ENCODE measurements around a stretch of chr7.

- RAMPAGE, long total RNA = no peak
- RRBS = no CpG with 5 or more reads among the region's 7 CpGs
Observed at GRCh38 chr7:75544459-75545355, 52.6 kb downstream of the SPDYE5 start.

DNA sequence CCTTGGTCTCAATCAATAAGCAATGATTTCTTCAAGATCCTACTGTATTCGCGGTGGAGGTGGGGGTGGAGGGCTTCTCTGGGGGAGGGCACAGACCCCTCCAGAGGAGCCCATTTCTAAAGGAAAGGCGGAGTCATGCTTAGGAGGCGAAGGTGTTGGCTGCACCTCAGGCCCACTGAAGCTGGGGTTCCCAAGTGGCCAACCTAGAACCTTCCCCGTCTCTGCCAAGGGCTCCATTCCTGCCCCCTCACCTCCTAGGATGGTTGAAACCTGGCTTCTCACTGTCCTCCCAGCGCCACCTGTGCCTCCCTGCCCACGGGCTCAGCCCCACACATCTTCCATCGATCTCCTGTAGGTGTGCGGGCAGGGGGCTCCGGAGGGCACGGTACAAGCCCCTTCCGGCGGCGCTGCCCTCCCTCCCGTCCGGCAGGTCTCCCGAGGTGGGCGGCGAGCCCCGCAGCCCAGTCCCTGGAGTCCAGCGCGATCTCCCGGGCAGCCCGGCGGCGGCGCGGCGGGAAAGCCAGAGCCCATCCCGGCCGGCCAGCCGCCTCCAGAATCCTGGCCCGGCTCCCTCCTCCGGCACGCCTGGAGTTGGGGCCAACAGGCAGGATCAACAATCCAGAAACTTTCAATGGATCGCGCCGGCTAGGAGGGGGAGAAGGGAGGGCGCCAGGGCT is 100.3 kb downstream of the HIP1 start:
- RAMPAGE, long total RNA = no peak
- RRBS = 1% methylated on average over 20 of the region's 39 CpGs

DNA sequence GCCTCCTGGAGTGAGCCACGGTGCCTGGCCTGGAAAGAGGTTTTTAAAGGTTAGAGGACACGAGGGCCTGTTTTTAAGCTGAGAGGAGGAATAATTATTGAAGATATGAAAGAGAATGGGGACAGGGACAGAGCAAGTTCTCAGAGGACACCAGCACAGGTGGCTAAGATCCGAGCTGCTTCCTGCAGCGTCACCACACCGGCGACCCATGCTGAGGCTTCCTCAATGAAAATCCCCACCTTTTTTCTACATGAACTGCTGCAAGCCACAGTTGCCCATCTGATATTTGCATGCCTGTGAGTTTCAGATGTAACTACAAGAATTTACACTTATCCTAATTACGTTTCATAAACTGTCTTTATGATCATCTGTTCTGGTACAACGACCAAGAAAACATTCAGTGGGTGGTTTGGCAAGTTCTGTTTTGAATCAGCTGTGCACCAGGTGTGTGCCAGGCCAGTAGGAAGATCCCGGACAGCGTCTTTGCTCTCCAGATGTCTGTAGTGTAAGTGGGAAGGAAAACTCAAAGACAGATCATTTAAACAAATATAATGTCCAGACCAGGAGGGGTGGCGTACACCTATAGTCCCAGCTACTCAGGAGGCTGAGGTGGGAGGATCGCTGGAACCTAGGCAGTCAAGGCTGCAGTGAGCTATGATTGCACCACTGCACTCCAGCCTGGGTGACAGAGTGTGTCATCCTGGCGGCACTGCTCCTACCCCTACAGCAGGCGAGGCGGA is 75.8 kb downstream of the HIP1 start:
- RAMPAGE, long total RNA = no peak
- RRBS = no CpG with 5 or more reads among the region's 15 CpGs

DNA sequence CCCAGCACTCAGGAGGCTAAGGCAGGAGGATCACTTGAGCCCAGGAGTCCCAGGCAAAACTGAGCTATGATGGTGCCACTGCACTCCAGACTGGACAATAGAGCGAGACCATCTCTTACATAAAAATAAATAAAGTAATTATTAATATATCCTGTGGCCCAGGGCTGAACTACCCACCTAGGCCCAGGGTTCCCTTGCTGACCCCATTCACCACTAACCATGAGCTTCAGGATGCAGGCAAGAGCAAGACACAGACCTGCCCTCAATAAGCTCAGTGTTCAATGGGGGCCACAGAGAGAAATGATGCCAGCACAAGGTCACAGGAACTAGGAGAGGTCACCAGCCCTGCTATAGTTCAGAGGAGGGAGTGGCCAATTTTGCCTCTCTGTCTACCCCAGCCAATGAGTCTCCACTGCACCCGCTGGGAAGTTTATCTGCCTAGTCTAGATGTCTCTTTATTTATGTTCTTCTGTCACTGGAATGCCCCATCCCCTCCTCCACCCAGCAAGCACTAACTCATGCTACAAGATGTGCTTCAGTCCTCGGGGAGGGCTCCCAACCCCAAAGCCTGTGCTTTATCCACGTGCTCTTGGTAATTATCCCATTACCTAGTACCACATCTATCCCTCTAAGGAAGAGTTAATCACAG is 4.3 kb downstream of the HIP1 start:
- RAMPAGE, long total RNA = no peak
- RRBS = no CpG with 5 or more reads among the region's 4 CpGs

DNA sequence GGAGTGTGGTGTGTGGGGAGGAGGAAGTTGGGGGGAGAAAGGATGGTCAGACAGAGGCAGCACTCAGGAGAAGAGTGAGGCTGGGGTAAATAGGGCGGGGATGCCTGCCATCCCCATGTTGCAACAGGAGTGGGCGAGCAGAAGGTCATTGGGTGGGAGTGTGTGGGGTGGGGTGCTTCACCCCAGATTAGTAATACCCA is 3.6 kb upstream of the CCL24 start:
- RAMPAGE, long total RNA = no peak
- RRBS = no CpG with 5 or more reads among the region's 2 CpGs

DNA sequence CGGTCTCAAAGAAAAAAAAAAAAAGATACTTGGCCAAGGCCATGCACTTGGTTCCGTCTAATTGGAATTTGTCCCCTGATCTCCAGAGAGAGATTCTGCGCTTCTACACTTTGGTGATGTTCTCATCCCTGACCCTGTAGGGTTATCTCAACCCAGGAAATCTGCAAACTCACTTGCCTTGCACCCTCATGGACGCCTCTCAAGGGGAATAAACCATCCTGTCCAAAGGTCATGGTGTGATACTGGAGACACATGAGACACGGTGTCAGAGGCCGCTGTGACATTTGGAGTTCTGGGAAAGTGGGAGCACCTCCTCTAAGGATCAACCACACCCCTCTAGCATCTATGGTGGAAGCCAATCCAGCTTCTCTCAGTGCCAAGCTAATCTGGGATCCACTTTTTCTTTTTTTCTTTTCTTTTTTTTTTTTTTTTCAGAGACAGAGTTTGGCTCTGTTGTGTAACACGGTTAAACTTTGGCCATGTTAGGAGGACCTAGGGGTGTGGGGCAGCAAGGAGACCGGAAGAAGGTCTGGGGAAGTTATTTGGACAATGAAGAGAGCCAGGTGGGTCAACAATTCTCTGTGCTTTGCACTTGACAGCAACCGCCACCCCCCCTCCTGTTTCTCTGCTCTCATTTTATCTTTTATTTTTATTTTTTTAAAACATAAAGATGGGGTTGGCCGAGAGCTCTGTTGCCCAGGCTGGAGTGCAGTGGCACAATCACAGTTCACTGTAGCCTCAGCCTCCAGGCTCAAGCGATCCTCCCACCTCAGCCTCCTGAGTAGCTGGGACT is 7.7 kb upstream of the POR start:
- RAMPAGE, long total RNA = no peak
- RRBS = no CpG with 5 or more reads among the region's 11 CpGs

DNA sequence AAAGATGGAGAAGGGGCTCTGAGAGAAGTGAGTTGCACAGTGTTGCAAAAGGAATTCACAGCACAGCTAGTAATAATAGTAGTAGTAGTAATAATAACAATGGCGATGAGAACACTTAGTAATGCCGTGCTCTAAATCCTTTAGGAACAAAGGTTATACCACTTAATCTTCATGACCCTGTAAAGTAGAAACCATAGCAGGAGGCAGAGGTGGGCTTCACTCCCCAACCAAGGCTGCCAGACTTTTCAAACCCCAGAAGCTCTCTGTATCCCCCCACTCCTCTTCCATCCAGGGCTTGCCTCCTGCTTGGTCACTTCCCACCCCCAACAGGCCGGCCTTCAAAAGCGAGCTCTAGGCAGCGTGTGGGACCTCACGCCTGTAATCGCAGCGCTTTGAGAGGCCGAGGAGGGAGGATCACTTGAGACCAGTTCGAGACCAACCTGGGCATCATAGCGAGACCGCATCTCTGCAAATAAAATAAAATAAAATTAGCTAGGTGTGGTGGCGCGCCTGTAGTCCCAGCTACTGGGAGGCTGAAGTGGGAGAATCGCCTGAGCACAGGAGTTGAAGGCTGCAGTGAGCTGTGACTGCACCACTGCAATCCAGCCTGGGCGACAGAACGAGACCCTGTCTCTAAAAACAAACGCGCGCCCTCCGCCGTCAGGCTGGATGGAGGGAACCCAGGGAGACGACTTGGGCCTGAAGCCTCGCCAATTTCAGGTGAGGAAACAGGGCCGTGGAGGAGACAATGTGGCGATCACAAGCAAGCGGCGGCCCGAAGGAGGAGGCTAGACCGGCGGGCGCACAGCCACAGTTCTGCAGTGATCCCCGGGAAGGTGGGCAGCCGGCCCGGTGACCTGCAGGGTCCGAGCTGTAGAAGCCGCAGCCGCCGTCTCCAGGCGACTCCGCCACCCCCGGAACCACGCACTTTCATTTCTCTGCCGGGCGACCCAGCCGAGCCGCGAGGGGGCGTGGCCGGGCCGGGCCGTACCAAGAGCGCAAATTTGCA is 647 bp upstream of the POR start:
- RAMPAGE, long total RNA = no peak
- RRBS = under 1% methylated on average over 11 of the region's 53 CpGs

DNA sequence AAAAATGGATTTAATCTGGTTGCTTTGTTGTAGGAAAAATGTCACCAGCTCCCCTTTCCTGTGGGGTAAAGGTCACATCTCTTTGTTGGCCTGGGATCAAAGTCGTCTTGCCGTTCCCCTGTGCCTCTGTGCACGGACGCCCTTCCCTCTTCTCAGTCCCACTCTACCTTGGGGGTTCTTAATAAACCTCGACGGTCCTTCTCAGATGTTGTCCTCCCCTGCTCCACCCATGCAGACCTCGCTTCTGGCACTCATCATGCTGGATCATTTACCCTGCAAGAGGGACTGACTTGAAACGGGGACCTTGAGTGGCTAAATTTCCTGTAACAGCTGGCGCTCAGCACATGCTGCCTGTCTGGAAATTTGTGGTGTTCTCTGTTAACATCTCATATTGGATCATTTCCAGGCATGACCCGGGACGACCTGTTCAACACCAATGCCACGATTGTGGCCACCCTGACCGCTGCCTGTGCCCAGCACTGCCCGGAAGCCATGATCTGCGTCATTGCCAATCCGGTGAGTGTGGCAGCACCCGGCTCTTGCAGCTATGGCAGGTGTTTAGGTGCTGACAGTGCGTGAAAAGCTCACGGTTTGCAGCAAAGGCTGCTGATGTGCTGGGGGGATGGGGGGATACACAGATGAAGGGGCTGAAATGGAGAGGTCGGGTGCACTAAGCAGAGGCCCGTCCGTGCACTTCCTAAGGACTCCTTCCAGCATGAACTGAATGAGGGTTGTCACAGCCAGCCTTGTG is 9.8 kb downstream of the MDH2 start:
- RAMPAGE, long total RNA = no peak
- RRBS = 40% methylated on average over 5 of the region's 22 CpGs

DNA sequence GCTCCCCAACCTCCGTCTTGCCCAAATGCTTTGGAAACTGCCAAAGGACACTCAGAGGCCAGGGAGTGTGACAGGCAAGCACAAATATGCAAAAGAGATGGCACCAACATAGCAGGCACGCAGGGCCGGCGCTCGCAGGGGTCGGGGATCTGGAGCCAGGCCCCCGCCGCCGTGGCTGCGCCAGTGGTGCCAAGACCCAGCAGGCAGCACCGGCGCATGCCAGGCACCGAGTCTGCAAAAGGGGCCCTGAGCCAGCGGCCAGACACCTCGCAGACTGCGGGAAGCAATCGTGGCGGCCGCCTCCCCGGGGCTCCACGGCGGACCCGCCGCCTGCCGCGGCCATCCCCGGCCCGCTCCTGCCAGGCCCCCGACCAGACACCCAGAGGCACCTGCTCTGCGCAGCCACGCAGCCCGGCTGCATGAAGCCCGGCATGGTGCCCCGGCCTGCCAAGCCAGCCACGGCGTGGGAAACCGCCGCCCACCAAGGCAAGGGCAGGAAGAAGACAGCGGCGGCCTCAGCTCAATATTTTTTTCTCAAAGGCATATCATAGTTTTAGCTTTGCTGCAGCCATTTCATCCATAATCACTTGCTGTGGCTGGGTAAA is 51.4 kb upstream of the SRRM3 start:
- RAMPAGE, long total RNA = no peak
- RRBS = 38% methylated on average over 10 of the region's 40 CpGs

DNA sequence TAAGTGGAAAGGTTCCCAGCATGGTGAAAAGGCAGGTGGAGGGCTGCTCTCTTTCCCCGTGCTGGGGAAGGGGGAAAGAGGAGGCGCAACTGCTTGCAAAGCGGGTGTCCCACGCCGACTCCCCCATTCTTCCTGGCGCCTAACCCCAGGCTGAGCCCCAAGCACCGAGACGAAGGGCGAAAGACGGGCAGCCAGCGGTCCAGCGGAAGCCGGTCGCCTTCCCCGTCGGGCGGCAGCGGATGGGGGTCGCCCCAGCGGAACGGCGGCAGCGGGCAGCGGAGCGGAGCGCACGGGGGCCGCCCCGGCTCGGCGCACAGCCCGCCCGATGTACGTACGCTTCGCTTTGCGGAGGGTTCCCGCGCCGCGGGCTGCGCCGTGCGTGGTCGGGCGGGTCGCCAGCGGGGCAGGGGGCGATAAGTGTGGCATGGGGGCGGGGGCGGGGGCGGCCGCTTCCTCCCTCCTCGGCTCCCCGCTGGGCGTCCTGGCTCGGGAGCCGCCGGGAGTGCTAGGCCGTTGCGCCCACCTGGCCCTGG is 35.3 kb upstream of the HSPB1 start:
- RAMPAGE, long total RNA = no peak
- RRBS = 2% methylated on average over 13 of the region's 61 CpGs

- RAMPAGE, long total RNA = no peak
- RRBS = 1% methylated on average over 31 of the region's 111 CpGs
Observed at GRCh38 chr7:76392845-76394130, 16.2 kb downstream of the SSC4D start.

DNA sequence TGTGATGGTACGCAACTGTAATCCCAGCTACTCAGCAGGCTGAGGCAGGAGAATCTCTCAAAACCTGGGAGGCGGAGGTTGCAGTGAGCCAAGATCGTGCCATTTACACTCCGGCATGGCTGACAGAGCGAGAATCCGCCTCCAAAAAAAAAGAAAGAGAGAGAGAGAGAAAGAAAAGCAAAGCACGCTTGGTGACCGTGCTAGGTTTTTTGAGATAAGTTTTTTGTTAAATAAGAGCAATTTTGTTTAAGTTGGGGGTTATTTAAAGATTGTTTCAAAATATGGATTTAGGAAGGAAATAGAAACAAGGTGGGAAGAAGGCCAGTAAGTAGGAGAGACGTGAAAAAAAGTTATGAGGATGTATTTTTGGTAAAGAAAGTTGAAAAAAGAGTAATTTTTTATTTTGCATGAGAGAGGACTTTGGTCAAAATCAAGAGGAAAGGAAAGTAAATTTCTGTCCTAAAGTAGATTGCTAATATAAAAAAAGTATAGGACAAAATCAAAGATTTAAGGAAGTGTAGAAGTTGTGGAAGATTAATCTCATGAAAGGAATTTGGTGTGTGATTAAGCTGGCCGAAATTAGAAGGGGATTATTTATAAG is 3.3 kb downstream of the POMZP3 start:
- RAMPAGE, long total RNA = no peak
- RRBS = no CpG with 5 or more reads among the region's 10 CpGs

DNA sequence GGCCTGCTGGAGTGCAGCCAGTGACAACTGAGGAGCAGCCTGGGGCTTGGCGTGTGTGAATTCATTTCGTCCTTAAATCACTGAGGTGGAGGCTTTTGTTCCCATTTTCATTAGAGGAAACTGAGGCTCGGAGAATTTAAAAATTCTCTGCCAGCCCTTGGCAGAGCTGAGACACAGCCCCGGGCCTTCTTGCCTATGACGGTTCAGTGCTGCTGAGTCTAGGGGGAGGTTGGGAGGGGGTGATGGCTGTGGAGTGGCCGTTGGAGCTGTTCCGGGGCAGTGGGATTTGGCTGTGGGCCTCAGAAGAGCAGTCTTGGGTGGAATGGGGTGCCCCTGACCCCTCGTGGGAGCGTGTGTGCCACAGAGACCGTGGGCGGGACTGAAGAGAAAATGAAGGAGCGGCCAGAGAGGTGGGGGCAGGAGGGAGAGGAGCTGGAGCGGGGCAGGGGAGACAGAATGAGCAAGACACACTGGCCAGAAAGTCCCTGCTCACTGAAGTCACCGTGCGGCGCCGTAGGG is 40.1 kb downstream of the SPDYE17 start:
- RAMPAGE, long total RNA = no peak
- RRBS = no CpG with 5 or more reads among the region's 17 CpGs

- RAMPAGE, long total RNA = no peak
- RRBS = no CpG with 5 or more reads among the region's 6 CpGs
Observed at GRCh38 chr7:77244405-77244990, 44.9 kb upstream of the FGL2 start.

DNA sequence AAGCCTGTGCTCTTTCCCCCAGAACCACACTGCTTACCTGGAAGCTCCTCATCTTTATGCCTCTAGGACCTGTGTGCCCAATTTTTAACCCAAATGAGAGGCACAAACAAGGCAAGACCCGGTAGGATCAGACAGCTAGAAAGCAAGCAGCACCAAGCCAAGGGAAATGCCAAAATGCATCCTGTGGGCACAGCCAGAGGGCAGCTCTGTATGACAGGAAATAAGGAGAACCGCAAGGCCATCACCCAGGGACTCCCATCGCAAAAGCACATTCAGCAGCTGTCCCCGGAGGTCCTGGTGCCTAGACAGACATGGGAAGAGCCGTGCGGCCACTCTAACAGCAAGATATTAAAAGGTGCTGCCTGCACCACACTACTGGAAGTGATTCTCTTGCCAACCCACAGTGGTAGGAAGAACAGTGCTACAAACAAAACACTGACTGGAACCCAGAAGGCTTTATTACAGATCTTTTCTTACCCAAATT is 88.0 kb downstream of the GSAP start:
- RAMPAGE, long total RNA = no peak
- RRBS = no CpG with 5 or more reads among the region's 6 CpGs

- RAMPAGE, long total RNA = no peak
- RRBS = no CpG with 5 or more reads among the region's 3 CpGs
Observed at GRCh38 chr7:77331724-77332067, 84.5 kb downstream of the GSAP start.

GRCh38 chr7:77410201-77410596 is 6.0 kb downstream of the GSAP start:
- RAMPAGE, long total RNA = no peak
- RRBS = no CpG with 5 or more reads among the region's 3 CpGs

- RAMPAGE, long total RNA = no peak
- RRBS = no CpG with 5 or more reads among the region's 4 CpGs
Observed at GRCh38 chr7:77413179-77413506, 3.0 kb downstream of the GSAP start.

DNA sequence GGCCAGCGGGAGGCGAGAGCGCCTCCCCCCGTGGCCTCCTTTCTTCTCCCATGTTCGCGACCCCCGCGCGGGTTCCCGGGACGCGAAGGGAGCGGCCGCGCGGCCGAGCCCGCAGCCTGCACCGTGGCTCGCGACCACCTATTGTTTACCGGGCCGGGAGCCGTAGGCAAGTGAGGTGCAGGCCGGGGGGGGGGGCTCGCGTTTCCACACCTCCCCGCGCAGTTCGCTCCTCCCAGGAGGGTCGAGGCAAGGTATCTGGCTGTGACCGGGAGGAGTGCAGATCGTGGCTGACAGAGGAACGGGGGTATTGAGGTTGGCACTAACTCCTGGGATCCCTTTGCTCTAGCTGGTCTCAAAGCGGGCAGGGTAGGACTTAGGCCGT is 691 bp downstream of the PTPN12 start:
- RAMPAGE, long total RNA = no peak
- RRBS = under 1% methylated on average over 23 of the region's 36 CpGs

GRCh38 chr7:77538177-77539139 is 1.4 kb downstream of the PTPN12 start:
- RAMPAGE, long total RNA = no peak
- RRBS = no CpG with 5 or more reads among the region's 34 CpGs